Measurements from ENCODE around the gene PYGO2.

DNA sequence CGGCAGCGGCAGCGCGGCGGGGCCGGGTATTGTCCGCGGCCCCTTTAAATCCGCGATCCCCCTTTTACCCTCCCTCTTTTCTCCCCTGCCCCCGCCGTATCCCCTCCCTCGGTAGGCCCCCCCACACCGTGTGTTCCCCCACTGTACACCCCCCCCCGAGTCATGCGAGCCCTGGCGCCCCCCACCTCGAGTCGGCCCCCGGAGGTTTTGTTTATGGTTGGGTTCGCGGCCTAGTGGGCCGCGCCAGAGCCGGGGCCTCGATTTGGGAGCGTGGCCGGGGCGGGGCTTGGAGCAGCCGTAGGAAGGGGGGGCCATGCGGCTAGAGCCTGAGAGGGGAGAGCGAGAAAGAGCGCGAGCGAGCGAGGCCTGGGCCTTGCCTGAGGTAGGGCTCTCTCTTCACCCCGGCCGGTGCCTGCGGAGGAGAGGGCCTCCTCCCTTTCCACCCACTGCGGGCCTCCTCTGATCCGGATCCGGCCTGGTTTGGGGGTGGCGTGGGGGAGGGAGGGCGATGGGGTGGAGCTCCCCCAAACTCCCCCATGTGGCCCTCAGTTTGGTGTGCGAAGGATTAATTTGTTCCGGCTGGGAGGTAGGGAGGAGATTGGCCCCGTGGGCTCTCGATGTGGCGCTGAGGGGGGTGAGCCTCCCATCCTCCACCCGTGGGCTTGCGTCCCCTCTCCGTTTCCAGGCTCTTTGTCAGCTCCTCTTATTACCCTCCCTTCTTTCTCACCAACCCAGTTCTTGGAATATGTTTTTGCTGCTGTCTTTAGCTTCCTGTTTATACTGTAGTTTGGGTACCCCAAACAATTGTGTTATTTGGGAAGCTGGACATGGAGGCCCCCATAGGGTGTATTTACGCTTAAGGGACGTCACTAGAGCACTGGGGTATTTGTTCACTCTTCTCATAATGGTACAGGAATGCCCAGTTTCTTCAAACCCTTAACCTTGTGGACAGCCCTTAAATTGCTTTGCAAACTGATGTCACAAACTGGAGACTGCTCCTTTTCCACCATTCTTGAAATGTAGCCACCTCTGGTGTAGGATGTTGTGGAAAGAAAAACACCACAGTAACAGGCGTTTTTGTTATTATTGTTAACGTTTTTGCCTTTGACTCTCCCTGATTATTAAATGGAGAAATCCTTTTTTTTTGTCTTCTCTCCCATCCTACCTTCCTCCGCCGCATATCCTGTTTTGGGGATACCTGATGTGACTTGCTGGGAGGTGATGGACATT, 675 bp downstream of the UBAP2L start:
- PRO-cap, result no peak
- RAMPAGE, long total RNA, 3 experiments, result start-site peak on the plus strand in 2 of 3 experiments, centred at positions 160 to 335 of the sequence, 20 to 152 reads per replicate

DNA sequence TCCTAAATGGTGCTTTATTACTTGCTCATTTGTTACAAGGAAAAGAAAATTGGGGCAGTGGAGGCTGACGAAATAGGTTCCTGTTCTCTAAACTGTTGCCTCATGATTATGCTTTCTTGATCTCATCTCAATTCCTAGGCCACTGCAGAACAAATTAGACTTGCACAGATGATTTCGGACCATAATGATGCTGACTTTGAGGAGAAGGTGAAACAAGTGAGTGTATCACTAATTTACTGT, 6.3 kb downstream of the UBAP2L start:
- PRO-cap, result no peak
- RAMPAGE, long total RNA, 3 experiments, result no peak in any of the 3 experiments

DNA sequence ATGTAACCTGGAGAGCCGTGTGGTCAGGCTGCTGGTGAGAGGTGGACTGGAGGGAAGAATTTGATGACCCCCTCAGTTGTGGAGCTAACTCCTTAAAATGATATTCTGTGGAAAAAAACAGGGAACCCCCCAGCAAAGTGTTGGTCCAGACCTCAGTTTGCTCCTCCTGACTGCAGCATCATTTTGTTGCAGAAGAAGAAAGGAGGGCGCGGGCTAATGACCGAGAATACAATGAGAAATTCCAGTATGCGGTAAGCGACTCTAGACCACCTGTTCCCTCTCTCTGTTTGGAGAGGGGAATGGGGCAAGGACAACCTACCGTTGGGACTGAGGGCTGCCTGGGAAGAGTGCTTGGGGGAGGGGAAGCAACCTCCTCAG, 4.9 kb downstream of the ATP8B2 start:
- PRO-cap, result no peak
- RAMPAGE, long total RNA, 3 experiments, result no peak in any of the 3 experiments

- PRO-cap, result no peak
- RAMPAGE, long total RNA, 3 experiments, result no peak in any of the 3 experiments
Observed at GRCh38 chr1:154354498-154354908, 29.2 kb downstream of the ATP8B2 start.

DNA sequence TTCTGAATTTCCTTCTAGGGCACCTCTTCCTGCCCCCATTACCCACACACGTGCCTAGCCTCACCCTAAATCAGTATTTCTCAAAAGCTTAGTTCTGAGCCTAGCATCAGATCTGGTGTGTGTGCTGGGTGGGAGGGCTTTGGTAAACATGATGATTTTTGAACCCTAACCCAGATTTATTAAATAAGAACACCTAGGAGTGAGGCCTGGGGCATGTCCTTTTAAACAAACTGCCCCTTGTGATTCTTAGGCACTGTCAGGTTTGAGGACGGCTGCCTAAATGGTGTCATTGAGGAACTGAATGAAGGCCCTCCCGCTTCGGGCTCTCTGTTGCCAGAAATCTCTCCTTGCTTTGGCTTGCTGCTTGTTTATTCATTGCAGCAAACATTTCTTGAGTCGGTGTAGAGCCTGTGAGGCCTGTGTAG, 2.8 kb downstream of the IL6R start:
- PRO-cap, result no peak
- RAMPAGE, long total RNA, 3 experiments, result no peak in any of the 3 experiments

GRCh38 chr1:154425530-154426125, 20.5 kb downstream of the IL6R start:
- PRO-cap, result no peak
- RAMPAGE, long total RNA, 3 experiments, result no peak in any of the 3 experiments

DNA sequence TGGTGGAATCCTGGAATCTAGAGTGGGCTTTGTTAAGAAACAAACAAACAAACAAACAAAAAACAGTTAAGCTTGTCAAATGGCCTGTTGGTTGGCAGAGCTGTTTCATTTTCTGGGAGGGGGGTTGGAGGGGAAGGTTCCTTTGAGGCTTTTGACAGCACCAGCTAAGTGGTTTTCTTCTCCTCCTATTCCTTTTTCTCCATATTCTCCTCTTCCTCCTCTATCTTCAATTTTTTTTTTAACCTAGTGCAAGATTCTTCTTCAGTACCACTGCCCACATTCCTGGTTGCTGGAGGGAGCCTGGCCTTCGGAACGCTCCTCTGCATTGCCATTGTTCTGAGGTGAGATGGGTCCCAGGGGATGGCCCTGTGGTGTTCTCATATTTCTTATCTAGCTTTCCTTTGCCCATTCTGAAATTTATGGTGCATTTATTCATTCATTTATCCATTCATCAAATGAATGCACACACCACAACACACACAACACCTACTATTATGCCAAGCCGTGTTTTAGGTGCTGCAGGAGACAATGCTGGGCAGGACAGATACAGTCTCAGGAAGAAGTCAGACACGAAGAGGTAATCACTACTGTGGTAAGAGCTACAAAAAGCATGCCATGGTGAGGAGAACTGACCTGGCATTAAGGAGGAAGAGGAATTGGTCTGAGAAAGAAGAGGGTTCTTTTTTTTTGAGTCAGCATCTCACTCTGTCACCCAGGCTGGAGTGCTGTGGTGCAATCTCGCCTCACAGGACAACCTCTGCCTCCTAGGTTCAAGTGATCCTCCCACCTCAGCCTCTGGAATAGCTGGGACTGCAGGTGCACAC, 47.6 kb upstream of the TDRD10 start:
- PRO-cap, result no peak
- RAMPAGE, long total RNA, 3 experiments, result no peak in any of the 3 experiments

DNA sequence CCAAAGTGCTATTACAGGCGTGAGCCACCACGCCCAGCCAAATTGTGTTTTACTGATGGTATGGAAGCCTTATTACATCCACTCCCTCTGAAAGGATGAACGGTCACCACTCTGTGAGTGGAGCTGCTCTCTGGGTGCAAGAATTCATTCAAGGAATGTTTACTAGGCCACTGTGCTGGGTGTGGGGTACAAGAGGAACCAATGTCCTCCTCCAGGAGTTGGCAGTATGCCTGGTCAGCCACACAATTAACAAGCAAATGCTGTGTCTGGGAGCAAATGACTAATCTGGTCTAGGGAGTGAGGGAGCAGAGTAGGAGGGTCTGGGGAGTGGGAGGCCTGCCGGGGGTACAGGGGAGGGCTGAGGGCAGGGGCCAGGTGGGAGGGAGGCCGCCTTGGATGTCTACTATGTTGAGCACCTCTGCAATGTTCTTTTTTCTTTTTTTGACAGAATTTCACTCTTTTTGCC, 27.2 kb upstream of the TDRD10 start:
- PRO-cap, result no peak
- RAMPAGE, long total RNA, 3 experiments, result no peak in any of the 3 experiments

DNA sequence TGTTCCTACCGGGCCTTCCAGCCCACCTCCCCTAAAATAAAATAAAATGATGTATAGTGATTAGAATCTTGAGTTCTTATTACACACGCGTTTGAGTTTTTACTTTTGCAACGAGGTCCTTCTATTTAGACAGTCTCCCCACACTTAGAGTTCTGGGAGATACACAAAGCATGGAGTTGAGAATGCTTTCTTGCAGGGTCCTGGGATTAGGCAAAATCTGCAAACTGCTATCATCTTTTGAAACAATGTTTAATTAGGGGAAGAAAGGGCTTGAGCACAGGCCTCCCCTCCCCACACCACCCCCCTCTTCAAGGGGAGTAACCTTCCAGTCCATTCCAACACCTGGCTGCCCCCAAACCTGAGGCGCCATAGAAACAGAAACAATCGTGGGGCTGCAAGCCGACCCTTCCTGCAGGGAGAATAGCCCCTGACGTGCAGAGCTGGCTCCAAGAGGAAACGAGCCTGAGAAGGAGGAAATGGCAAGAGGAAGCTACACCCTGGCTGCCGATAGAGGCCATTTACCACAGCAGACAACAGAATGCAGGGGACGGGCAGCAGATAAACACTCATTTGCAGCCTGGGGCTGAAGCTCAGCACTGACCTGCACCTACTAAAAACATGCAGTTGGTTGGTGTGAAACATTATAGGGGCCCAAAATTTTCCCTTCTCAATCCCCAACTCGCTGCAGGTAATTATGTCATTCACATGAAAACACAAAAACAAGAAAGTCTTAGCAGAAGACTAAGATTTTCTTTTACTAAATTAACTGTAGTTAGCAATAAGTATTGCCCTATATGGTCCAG, 8.8 kb upstream of the TDRD10 start:
- PRO-cap, result unidirectional peak, plus-strand start at position 536 of the sequence
- RAMPAGE, long total RNA, 3 experiments, result no peak in any of the 3 experiments

DNA sequence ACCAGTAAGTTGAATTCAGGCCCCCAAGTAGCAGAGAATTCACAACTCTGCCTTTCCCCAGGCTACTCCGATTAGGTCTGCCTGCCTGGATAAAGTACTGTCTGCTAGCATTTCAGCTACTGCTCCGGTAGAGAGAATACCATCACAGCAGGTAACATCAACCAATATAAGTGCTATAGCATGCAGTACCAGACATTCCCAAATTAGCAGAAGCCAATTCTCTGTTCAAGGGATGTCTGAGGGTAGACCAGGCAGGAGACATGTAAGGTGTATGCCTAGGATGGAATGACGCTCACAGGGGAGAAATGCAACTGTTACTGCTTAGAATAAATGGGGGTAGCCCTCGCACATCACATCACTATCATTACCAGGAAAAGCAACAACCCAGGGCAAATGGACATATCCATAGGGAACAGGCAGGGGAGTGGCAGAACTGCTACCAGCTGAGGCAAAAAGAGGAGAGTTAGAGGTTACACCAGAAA, 1.2 kb downstream of the UBE2Q1 start:
- PRO-cap, result no peak
- RAMPAGE, long total RNA, 3 experiments, result no peak in any of the 3 experiments

- PRO-cap, result no peak
- RAMPAGE, long total RNA, 3 experiments, result no peak in any of the 3 experiments
Observed at GRCh38 chr1:154577715-154578826, 10.5 kb downstream of the CHRNB2 start.

- PRO-cap, result no peak
- RAMPAGE, long total RNA, 3 experiments, result start-site peak on the minus strand in 1 of 3 experiments, at chr1:154597183-154597264 at its widest, 20 reads per replicate
Observed at GRCh38 chr1:154596769-154597461, 11.1 kb downstream of the ADAR start.

GRCh38 chr1:154608409-154608514, 276 bp upstream of the ADAR start:
- PRO-cap, result no peak
- RAMPAGE, long total RNA, 3 experiments, result no peak in any of the 3 experiments

DNA sequence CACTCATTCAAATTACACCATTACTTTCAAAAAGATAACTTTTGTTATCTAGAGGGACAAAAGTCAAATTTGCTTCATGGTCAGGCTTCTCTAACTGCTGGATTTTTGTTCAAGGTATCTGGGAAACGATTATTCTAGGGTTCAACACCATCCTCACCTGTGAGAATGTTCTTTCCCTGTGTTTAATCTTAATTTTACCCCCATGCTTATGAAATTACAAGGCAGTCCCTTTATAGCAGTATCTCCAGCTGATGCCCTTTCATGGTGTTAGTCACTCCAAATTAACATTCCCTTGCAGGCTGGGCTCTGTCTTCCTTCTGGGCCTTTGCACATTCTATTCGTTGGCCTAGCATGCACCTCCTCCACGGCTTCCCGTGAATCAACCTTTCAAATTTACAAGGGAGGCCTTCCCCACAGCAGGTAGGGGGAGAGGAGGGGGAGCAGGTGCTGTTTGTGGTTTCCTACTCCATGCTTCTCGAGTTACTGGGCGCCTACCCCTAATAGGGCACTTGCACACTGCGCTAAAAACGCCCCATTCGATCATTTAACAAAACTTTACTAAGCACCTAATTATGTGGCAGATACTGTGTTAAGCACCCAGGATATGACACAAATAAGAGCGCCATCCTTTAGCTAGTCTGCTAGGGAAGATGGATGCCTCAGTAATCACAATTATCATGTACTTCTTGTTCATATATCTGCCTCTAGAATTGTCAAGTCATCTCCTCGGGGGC, 1.4 kb upstream of the ADAR start:
- PRO-cap, result no peak
- RAMPAGE, long total RNA, 3 experiments, result no peak in any of the 3 experiments

- PRO-cap, result no peak
- RAMPAGE, long total RNA, 3 experiments, result no peak in any of the 3 experiments
Observed at GRCh38 chr1:154715930-154716241, 107.9 kb upstream of the ADAR start.

- PRO-cap, result bidirectional peak, plus-strand start at chr1:154961830, minus-strand start at chr1:154961760
- RAMPAGE, long total RNA, 3 experiments, result start-site peak on the minus strand in 3 of 3 experiments, at chr1:154961714-154961794 at its widest, 36 to 135 reads per replicate
Observed at GRCh38 chr1:154961615-154962920, at the start of gene PYGO2. Gene PYGO2, minus strand, starts transcription at chr1:154961782.

DNA sequence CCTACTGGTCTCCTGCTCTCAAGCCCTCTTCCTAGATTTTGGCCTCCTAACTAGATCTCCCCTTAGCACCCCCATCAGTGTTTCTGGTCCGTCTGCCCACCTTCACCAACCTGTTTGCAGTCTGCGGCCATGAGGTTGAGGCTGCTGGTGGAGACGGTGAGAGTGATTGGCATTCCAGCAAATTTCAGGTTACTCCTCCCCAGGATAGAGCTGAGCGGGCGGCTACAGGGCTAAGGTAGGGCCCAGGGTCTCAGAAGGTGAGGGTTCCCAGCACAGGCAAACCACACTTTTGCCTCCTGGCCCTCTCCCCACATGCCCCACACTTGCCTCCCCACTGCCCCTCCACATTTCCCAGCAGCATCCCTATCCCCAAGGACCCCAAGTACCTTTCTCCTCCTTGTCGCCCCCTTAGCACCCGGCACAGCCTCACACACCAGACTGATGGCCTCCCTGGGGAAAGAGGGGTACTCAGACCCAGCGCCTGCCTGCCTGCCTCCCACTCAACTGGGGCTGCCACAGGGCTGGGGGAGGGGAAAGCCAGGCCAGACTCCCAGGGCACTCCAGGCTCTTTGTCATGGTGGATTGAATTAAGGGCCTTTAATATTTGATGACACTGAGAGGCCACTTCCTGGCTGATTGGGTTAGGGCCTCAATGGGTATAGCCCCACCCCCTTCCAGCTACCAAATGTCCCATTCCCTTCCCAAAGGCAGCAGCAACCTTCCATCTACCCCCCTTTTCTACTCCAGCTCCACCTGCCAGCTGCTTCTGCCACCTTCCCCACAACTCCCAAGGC, 2.0 kb downstream of the SHC1 start:
- PRO-cap, result no peak
- RAMPAGE, long total RNA, 3 experiments, result start-site peak on the minus strand in 1 of 3 experiments, centred at positions 199 to 379 of the sequence, 22 to 36 reads per replicate

DNA sequence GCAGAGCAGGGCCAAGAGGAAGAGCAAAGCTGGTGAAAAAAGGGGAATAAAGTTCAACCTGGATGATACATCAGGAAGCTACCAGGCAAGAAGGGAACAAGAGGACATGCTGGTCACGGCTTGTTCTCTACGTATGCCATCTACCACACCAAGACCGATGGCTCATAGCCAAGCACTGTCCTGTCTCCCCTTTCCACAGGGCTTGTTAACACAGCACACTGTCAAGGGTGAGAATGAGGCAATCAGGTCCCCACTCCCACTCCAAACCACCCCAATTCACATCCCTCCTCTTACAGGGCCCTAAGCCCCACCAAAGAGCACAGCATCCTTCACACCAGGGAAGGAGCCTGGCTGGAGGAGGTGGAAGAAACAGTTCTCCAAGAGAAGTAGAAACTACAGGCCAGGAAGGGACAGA, 800 bp upstream of the SHC1 start:
- PRO-cap, result no peak
- RAMPAGE, long total RNA, 3 experiments, result no peak in any of the 3 experiments

- PRO-cap, result no peak
- RAMPAGE, long total RNA, 3 experiments, result no peak in any of the 3 experiments
Observed at GRCh38 chr1:154987213-154988479, 4.5 kb downstream of the FLAD1 start.

DNA sequence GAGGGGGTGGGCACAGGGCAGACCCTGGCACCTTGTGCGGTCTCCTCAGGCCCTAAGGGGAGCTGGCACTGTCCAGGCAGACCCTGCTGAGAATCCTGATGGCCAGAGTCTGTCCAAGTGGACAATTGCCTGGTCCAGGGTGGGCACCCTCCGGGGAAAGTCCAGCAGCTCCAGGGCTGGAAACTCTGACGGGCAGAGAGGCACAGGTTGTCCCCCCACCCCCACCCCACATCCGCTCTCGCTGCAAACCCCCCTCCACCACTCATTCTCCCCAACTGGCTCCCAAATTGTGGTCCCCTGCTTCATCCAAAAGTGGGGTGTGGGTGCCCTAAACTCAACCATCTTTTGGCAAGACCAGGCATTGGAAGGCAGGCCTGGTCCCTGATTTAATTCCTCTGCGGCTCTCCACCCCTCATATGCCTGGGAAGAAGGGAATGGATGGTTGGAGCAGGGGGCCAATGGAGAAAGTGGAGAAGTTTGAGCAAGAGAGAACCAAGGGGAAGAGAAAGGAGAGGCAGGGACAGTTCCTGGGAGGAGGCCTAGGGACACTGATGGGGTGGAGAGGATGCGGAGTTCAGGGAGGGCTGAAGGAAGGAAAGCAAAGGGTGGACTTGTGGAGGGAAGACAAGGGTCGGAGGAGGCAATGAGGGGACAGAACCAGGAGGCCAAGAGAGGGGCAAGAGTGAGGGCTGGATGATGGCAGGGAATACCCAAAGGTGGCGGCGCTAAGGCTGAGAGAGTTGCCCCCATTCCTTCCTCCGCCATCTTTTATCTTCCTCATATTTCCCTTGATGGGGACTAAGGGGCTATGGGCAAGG, 7.0 kb downstream of the ZBTB7B start:
- PRO-cap, result no peak
- RAMPAGE, long total RNA, 3 experiments, result start-site peak on the plus strand in 1 of 3 experiments, centred at position 427 of the sequence, 8 reads per replicate

Measured in subcutaneous adipose tissue (tissue), 3 donors.